ENCODE data around the gene FXYD1.

GRCh38 chr19:33821157-33821513, 24.5 kb downstream of the KCTD15 start:
- PRO-cap, 10 experiments = peak in 1 of 10 experiments; most common plus-strand start chr19:33821367 (in 1)

DNA sequence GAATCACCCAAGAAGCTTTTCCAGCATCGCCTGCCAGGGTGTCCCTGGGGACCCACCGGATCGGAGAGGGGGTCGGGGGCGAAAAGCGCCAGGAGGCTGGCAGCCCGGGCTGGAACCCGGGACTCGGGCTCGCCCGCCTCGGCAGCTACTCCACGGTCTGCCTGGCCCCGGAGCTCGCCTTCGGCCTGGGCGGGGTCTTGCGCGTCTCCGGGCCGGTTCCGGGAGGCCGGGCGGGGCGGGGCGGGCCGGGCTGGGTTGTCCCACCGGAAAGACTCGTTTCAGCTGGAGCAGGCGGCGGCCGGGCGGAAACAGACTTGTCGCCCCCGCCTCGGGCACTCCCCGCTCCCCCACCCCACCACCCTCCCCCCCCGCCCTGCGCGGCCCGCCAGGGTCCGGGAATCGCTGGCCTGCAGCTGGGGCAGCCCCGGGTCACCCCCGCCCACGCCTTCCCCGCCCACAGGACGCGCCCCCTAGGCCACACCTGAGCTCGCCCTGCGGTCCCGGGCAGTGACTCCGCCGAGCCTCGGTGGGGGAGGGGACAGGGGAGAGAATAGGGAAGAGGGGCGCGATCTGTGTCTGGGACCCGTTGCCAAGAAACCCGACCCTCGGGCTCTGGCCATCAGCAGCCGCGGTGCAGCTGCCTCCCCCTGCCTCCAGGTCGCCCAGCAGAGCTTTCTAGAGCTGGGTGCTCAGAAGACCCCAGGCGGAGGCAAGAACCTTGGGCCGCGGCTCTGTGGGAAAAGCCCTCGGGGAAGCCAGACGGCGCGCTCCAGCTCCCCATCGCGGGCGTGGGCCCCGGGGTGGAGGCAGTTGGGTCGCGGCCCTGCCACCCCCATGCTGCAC, 109.4 kb downstream of the KCTD15 start:
- PRO-cap, 10 experiments = peak in 10 of 10 experiments; most common plus-strand start position 281 of the sequence (in 5); most common minus-strand start position 147 of the sequence (in 6)

GRCh38 chr19:34184445-34185742, 12.6 kb downstream of the LSM14A start:
- PRO-cap, 10 experiments = no peak in any of the 10 experiments

- PRO-cap, 10 experiments = no peak in any of the 10 experiments
Measured at GRCh38 chr19:34299121-34299587, 44.8 kb downstream of the GARRE1 start.

DNA sequence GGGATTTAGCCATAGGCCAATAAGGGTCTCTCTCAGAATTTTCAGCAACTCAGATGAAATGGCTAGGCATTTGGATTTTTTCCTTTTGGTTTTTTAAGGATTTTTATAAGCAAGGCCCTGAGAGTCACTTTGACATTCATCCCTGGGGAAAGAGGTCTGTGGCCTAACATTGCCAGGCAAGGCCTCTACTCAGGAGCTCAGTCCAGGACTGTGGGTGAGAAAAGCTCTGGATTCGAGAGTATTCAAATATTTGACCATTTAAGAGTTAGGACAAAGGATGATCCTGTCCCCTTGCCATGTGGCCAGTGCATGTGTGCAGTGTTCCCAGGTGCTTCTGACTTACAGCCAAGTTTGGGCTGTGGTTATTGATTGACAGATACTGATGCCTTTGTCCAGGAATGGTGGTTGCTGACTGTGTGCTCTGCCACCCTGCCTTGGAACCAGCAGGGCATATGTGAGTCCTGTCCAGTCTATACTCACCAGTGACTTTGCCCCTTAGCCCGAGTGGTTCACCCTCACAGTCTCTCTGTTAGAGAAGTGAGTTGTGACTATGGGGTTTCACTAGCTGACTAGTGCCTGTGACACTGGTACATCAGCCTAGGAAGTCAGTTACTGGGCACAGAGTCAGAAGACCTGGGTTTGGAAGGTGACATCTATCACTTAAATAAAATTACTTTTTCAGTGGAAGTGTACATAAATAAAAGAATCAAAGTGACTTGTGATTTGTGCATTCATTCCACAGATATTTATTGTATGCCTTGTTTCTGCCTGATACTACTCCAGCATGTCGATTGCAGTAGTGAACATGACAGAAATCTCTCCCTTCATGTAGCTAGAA, 51.9 kb downstream of the GARRE1 start:
- PRO-cap, 10 experiments = no peak in any of the 10 experiments

DNA sequence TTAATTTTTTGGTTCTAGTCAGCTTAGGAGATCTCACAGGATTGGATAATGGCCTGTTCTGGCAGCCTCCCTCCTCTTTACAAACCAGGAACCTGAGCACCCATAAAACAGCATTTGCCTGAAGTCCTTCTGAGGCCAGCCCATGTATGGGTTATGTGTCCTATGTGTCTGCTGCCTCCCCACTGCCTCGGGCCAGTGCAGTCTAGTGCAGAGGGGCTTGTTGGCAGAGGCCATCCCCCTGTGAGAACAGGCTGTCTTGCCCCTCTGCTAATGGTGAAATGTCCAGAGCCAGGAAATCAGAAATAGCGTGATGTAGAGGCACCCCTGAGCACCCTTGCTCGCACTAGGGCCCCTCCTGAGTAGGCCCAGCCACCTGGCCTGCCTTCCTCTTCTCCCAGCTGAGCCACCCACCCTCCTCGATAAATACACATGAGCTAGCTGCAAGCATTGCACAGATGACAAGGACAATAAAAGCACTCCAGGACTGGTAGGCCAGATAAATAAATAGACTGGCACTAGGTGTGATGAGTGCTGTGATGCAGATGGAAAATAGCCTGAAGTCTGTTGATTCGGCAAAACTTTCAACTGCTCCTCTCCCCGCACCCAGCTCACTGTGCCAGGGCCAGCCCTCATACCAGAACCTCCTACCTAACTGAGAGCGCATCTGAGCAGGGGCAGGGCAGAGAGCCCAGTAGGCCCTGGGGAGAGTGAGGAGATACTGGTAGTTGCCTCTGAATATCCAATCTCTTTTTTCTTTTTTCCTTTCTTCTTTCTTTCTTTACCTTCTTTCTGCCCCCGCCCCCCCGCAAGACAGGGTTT, 54.6 kb upstream of the GPI start:
- PRO-cap, 10 experiments = peak in 5 of 10 experiments; most common plus-strand start position 663 of the sequence (in 2); most common minus-strand start position 396 of the sequence (in 4)

DNA sequence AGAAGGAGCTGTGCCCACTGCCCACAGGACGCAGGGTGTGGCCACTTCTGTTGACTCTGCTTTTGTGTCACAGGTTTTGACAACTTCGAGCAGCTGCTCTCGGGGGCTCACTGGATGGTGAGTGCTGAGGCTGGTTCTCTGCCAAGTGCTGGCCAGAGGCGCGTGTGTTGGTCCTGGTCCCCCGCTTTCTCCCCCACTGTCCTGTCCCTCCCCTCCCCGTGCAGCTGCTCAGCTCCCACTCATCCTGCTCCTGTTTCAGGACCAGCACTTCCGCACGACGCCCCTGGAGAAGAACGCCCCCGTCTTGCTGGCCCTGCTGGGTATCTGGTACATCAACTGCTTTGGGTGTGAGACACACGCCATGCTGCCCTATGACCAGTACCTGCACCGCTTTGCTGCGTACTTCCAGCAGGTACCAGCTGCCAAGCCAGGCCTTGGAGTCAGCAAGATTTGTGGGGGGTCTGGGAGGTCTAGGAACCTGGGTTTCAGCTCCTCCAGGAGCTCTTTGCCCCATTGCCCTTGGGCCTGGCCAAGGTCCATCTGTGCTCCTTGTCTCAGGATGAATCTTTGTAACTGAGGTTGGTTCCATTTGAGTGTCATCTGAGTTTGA, 10.4 kb upstream of the PDCD2L start:
- PRO-cap, 10 experiments = no peak in any of the 10 experiments

GRCh38 chr19:34444799-34445365, 16.7 kb downstream of the UBA2 start:
- PRO-cap, 10 experiments = no peak in any of the 10 experiments

- PRO-cap, 10 experiments = no peak in any of the 10 experiments
Measured at GRCh38 chr19:34462016-34462804, 19.3 kb upstream of the WTIP start.

DNA sequence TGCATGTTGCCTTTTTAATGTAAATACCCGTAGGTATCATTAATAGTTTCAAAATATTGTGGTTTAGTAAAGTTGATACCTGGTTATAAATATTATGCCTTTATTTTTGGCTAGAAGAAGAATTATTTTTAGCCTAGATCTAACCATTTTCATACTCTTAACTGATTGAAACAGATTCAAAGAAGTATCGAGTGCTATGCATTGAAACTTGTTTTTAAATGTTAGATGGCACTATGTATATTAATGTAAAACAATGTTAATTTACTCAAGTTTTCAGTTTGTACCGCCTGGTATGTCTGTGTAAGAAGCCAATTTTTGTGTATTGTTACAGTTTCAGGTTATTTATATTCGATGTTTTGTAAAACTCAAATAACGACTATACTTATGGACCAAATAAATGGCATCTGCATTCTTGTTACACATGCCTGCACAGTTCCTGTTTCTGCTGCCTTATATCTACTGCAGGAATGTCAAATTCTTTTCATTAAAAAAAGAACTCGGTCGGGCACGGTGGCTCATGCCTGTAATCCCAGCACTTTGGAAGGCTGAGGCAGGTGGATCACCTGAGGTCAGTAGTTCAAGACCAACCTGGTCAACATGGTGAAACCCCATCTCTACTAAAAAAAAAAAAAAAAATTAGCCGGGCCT, 12.0 kb upstream of the WTIP start:
- PRO-cap, 10 experiments = no peak in any of the 10 experiments

- PRO-cap, 10 experiments = peak in 5 of 10 experiments; most common plus-strand start chr19:35026922 (in 5)
Measured at GRCh38 chr19:35026670-35026987, 3.6 kb upstream of the SCN1B start.

- PRO-cap, 10 experiments = no peak in any of the 10 experiments
Measured at GRCh38 chr19:35055589-35056477, 14.3 kb downstream of the HPN start.

GRCh38 chr19:35118211-35119113, 2.8 kb downstream of the FXYD3 start:
- PRO-cap, 10 experiments = peak in 6 of 10 experiments; most common plus-strand start chr19:35118817 (in 4); most common minus-strand start chr19:35118495 (in 4)

DNA sequence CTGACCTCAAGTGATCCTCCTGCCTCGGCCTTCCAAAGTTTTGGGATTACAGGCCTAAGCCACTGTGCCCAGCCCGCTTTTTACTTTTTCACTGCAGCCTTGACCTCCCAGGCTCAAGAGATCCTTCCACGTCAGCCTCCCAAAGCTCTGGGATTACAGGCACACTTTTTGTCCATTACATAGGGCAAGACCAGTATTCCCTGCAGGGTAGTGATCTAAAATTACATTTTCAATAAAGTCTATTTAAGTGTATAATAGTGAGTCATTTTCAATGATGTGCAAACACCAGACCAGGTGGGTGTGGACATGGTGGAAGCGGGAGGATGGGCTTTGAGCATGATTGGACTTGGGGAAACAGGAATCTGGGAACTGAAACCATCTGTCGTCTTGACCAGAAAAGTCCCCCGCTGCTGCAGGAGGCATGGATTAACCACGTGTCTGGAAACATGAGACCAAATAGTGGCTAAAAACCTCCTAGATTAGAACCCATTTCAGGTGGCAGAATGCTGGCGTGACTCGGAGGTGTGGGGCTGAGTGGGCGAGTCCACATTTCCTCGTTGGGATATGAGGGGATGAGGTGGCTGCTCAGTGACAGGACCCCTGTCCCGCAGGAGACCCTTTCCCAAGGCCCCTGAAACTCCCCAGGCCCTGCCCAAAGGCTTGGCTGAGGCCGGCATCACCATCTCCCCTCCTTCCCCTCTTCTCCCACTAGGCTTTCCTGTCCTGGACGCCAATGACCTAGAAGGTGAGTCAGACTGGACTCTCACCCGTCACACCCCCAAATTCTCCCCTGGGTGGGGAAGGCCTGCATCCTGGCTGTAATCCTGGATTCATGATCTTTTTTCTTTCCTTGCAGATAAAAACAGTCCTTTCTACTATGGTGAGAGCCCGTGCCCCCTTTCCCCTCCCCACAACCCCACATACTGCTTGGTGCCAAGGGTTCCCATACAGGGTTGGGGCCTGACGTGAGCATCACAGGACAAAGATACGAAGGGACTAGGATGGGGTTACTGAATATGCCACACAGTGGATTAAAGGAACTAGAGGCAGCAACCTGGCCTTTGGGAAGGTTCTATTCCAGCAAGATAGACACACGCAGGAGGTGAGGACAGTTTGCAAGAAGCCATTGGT, 5.1 kb downstream of the FXYD3 start:
- PRO-cap, 10 experiments = peak in 6 of 10 experiments; most common plus-strand start position 340 of the sequence (in 1); most common minus-strand start position 149 of the sequence (in 5)

DNA sequence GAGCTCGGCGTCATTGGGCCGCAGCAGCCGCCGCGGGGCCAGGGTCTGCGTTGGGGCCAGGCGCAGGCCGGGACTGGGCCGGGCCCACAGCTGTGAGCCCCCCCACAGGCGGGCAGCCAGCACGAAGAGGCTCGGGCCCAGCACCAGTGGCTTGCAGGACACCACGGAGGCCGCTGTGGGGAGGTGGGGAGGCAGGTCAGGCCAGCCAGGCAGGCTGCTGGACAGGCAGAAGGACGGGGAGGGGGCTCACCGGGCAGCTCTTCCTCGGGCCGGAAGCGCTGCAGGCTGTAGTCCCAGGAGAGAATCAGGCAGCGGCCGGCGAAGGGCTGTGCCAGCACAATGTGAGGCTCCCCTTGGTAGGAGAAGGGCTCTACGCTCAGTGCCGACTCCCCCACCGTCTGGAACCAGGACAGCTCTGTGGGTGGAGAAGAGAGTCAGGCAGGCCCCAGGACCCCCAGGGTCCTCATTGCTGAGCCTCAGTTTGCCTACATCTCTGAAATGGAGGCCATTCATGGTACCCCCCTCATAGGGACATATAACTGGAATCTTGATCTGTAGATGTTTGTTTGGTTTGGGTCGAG, 8.2 kb downstream of the LGI4 start:
- PRO-cap, 10 experiments = peak in 1 of 10 experiments; most common plus-strand start position 290 of the sequence (in 1); most common minus-strand start position 235 of the sequence (in 1)

DNA sequence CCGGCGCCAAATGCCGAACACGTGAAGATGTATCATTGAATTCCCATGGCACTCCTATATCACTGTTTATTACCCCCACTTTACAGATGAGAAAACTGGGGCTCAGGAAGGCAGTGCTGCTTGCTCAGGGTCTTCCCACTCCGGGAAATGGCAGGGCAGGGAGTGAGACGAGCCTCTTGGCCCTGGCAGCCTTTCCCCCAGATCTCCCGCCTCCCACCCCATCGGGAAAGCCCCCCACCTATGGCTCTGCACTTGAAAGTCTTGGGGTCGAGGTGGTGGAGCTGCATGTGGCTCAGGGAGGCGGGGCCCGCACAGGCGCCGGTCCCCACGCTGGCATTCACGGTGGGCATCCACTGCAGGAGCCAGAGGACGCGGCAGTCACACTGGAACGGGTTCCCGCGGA, 3.7 kb downstream of the LGI4 start:
- PRO-cap, 10 experiments = no peak in any of the 10 experiments

DNA sequence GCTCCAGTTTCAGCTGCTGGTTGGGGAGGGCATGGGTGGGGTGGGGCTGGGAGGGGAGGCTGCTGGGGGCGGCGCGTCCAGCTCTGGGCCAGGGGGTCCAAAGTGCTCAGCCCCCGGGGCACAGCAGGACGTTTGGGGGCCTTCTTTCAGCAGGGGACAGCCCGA, at the start of gene FXYD1:
Gene FXYD1 (plus strand): TSS at position 100 of the 165 bp plus-strand sequence.
- PRO-cap, 10 experiments = no peak in any of the 10 experiments

DNA sequence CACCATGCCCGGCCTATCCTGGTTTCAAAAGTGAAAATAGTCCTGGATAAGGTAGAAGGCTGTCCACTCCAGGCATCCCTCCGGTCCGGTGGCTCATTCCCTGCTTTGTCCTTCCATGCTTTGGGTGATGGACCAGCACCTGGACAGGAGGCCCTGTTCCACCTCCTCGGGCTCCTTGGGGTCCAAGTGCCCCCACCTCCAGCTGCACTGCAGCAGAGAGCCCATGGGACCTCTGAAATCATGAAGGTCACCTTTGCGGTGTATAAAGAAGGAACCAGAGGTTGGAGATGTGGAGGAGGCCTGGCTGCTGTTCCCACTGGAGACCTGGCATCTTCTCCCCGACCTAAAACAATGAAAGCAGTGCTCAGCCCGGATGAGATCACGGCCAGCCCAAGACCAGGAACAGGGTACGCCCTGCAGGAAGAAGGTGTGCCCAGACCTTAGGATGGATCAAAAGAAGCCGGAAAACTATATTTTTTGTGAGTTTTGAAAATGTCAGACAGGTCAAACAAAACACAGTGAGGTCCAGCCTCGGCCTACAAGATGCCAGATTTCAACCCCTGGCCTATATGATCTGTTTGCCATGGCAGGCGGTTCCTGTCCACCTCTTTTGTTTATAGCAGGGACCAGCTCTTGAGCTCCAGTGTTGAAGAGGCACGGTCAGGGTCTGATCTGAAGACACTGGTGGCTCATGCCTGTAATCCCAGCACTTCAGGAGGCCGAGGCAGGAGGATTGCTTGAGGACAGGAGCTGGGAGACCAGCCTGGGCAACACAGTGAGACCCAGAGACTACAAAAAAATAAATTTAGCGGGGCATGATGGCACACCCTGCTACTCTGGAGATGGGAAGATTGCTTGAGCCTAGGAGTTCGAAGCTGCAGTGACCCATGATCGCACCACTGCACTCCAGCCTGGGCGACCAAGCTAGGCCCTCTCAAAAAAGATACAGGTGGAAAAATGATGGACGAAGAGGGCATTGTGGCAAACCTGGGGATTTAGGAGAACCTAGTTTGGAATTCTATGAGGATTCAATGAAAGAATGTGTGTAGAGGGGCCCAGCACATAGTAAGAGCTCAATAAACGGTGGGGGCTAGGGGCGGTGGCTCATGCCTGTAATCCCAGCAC, 5.9 kb downstream of the LSR start:
- PRO-cap, 10 experiments = peak in 2 of 10 experiments; most common minus-strand start position 353 of the sequence (in 2)

GRCh38 chr19:35269189-35270217, 741 bp downstream of the USF2 start:
- PRO-cap, 10 experiments = peak in 10 of 10 experiments; most common plus-strand start chr19:35269687 (in 8); most common minus-strand start chr19:35269788 (in 7)

DNA sequence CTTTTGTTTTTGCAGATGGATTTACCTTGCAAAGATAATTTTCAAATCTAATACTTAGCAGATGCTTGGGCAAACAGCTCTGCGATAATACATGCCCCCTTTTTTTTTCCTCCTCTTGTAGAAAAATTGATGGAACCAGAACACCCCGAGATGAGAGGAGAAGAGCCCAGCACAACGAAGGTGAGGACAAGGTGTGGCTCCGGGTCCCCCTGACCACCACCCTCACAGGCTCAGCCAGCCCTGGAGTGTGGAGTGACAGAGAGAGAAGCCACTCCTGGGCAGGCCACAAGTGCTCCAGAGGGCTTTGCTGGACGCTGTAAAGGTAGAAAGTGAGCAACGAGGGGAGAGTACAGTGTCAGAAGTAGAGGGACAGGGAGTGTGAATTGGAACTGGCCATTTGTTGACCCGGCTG, 2.2 kb downstream of the USF2 start:
- PRO-cap, 10 experiments = no peak in any of the 10 experiments

Data from Metastatic Breast Carcinoma in the Brain (tissue), 10 donors.